Mesenchymal stem cell of Wharton's jelly (primary cell): ENCODE results near the gene ZNF485.

DNA sequence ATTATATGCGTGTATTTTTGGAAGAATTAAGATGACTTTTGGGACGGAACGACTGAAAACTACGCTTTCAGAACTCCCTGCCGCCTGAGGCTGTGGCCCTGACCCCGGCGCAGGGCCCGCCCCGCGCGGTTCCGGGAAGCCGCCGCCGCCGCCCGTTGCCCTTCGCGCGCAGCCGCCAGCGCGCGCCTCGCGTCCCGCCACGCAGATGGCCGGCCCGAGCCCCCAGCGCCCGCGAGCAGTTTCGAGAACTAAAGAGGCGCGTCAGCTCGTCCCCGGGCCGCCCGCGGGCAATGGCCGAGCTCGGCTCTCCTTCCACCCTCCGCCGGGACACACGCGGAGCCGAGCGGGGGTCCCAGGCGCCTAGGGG, 1.9 kb downstream of the HNRNPF start:
- CAGE, long polyA plus RNA = no peak

DNA sequence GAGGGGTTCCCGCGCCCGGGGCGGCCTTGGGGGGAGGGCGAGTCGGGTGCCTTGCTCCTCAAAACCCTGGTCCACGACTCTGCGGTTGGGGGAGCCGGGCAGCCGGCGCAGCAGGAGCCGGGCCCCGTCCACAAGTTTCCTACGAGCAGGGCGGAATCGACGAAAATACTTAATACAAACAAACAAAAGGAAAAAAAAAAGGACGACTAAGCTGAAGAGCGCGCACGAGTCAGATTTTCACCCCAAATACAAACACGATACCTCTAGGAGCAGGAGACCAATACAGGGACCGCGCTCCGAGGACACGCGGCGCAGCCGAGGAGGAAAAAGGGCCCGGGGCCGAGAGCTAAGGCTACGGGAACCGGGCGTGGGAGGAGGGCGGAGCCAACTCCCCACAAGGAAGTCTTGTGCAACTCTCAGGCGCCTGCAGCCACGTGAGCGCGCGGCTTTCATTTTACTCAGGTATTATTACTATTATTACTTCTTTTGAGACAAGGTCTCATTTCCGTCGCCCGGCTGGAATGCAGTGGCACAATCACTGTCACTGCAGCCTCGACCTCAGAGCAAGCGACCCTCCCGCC, 1.4 kb downstream of the HNRNPF start:
- CAGE, long polyA plus RNA = no peak

- CAGE, long polyA plus RNA = no peak
Measured at GRCh38 chr10:43408037-43408661, 837 bp downstream of the HNRNPF start.

- CAGE, long polyA plus RNA = no peak
Measured at GRCh38 chr10:43408662-43409099, 305 bp downstream of the HNRNPF start.

DNA sequence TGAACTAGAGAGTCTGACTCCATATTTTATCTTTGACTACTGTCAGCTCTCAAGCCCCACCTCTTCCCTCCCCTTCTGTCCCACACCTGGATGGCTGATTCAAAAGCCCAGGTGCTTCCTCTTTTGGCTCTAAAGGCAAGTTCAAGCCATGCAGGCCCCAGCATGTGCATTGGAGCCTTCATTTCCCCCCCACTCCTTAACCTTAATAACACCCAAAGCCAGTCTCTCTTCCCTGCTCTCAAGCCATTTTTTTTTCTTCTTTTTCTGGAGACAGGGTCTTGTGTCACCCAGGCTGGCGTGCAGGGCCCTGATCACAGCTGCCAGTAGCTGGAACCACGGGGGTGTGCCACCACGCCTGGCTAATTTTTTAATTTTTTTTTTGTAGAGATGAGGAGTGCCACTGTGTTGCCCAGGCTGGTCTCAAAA, 15.3 kb downstream of the ZNF487 start:
- CAGE, long polyA plus RNA = no peak

GRCh38 chr10:43605863-43607037, at the start of gene ZNF485:
Gene ZNF485, plus strand, starts transcription at chr10:43606438.
- CAGE, long polyA plus RNA = no peak

- CAGE, long polyA plus RNA = no peak
Measured at GRCh38 chr10:43607038-43607289, 726 bp downstream of the ZNF485 start.

- CAGE, long polyA plus RNA = no peak
Measured at GRCh38 chr10:43801747-43802136, 153.1 kb upstream of the ZNF32 start.

- CAGE, long polyA plus RNA = no peak
Measured at GRCh38 chr10:43863826-43864654, 215.4 kb upstream of the ZNF32 start.

DNA sequence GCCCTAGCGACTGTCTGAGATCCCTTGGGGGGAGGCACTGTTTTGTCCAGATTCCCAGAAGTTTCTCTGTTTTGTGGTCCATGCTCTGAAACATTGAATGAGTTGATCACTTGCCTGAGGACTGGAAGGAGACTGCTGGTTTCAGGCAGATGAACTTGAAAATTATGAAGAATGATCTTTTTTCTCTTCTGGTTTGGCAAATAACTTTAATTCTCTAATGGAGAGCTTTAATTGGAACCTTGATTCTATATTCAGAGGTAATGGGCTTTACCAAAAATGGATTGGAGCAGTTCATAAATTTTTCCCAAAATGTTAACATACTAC, 312.4 kb upstream of the ZNF32 start:
- CAGE, long polyA plus RNA = no peak

DNA sequence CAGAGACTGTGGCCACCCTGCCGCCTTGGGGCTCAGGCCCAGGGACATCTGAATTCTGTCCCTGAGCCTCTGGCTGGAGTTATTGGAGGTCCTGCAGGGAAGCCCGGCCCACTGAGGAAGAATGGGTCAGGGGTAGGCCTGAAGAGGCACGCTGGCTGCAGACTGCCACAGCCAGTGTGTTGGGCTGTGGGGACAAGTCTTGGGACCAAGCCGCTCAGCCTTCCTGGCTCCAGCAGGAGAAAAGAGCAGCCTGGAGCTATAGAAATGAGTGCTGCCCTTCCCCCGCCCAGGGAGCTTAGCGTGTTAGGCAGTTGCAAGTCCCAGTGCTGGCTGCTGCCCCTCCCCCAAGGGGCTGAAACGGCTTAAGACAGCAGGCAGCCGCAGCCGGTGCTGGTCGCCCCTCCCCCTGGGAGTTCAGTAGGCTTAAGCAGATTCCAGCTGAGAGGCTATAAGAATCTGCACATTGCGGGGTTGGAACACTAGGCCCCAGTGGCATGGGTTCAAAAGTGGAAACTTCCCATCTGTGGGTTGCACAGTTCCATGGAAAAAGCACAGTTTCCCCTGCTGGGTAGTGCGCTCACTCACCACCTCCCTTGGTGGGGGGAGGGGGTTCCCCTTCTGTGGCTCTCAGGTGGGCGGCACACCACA, 151.3 kb downstream of the CXCL12 start:
- CAGE, long polyA plus RNA = no peak

GRCh38 chr10:44294666-44295183, 90.2 kb downstream of the CXCL12 start:
- CAGE, long polyA plus RNA = no peak

GRCh38 chr10:44382339-44382822, 2.5 kb downstream of the CXCL12 start:
- CAGE, long polyA plus RNA = no peak

DNA sequence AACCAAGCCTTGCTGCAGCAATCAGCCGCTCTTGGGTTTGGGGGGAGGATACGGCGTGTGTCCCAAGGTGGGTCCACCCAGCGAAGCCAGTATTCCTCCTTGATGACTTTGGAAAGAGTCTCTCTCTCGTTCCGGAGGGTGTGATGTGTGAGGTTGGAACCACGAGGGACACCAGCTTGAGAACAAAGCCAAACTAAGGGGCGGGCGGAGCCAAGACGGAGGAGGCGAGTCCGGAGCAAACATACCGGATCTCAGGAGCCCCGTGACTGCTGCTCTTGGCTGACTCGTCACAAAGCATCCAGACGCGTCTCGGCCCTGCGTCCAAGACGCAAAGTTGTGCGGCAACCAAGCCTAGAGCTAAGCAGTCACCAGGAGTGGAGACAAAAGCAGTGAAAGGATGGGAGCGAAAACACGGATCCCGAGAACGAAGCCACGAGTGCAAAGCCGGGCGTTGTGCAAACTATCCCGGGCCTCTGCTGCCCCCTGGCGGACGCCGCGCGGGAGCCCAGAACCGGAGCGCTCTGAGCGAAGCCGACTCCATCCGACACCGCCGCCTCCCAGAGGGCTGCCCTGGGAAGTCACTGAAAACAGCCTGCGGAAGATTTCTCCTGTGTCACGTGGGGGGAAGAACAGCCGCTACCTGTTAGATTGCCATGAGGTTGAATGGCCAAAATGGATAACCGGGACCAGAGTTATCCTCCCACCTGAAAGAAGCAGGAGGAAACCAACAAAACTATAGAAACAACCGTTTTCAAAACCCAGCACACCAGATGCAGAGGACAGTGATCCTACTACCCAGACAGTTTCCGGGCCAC, 46.4 kb upstream of the TMEM72 start:
- CAGE, long polyA plus RNA = no peak

- CAGE, long polyA plus RNA = no peak
Measured at GRCh38 chr10:44947521-44948384, 11.8 kb upstream of the RASSF4 start.

- CAGE, long polyA plus RNA = no peak
Measured at GRCh38 chr10:44963038-44963828, 3.6 kb downstream of the RASSF4 start.

GRCh38 chr10:44971421-44971851, 7.2 kb downstream of the DEPP1 start:
- CAGE, long polyA plus RNA = no peak

DNA sequence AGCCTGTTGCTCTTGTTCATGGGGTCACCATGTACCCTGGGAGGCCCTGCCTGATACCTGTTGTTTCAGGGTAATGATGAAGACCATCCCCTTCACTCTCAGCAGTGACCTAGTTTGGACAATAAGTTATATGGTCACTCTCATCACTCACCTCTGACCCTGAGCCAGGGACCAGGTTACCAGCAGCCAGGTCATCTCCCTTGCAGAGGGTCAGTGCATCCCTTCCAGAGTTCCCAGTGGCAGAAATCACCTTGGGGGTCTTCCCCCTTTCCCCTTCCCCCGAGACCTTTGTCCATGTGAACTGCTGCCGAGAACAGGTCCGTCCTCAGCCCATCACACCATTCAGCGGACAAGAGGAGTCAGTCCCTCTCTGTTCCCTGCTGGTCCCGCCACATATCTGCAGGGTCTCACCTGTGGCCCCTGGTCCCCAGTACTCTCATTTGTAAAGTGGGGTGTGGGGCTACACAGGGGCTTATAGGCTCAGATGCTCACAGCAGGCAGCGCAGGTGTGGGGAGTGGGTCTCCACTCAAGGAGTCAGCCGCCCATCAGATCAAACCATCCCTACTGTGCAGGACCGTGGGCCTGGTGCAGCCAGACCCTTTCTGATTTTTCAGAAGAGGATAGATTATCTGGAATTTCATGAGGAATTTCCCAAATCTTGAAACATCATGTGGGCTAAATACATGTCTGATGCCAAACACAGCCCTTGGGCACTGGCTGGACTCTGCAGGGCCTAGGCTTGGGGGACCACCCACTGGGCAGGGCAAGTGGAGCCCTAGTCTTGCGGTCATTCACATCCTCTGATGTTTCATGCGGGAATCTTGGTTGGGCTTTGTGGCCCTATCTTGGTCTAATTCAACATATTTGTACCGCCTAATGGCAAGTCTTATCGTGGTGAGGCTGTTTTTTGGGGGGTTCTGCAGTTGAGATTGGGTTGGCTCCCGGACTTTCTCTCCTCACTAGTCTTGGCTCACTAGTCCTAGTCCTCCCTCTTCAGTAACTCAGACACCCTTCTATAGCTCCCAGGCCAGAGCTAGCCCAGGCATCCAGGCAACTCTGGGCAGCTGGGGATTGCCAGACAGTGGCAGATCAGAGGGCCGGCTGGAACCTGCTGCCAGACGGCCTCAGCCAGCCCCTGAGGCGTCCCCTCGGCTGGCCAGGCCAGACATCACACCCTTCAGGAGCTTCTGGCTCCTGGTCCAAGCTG, 6.4 kb downstream of the DEPP1 start:
- CAGE, long polyA plus RNA = no peak

GRCh38 chr10:44974574-44975233, 3.9 kb downstream of the DEPP1 start:
- CAGE, long polyA plus RNA = no peak

- CAGE, long polyA plus RNA = no peak
Measured at GRCh38 chr10:44995797-44996803, 4.6 kb upstream of the ZNF22 start.